Measurements from ENCODE around the gene LLGL1.

DNA sequence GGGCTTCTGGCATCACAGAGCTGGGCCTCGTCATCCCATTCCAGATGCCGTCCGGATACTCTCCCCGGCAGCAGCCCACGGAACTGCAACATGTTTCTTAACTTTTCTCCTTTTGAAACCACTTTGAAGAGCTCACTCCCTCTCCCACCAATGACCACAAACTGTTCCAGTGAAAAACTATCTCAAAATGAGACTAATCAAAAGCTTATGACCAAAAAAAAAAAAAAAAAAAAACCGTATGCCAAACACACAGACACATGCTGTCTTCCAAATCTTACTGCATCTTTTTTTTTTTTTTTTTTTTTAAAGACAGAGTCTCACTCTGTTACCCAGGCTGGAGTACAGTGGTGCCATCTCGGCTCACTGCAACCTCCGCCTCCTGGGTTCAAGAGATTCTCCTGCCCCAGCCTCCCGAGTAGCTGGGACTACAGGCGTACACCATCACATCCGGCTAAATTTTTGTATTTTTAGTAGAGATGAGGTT lies 17.4 kb downstream of the PEMT start:
- RRBS: no CpG with 5 or more reads among the region's 11 CpGs
CAGE:
- cytosol, long polyA plus RNA: no peak
- long polyA plus RNA: no peak
- nucleus, long polyA plus RNA: no peak

GRCh38 chr17:17712352-17713220 lies 31.3 kb downstream of the RAI1 start:
- RRBS: no CpG with 5 or more reads among the region's 5 CpGs
CAGE:
- cytosol, long polyA plus RNA: no peak
- long polyA plus RNA: no peak
- nucleus, long polyA plus RNA: no peak

DNA sequence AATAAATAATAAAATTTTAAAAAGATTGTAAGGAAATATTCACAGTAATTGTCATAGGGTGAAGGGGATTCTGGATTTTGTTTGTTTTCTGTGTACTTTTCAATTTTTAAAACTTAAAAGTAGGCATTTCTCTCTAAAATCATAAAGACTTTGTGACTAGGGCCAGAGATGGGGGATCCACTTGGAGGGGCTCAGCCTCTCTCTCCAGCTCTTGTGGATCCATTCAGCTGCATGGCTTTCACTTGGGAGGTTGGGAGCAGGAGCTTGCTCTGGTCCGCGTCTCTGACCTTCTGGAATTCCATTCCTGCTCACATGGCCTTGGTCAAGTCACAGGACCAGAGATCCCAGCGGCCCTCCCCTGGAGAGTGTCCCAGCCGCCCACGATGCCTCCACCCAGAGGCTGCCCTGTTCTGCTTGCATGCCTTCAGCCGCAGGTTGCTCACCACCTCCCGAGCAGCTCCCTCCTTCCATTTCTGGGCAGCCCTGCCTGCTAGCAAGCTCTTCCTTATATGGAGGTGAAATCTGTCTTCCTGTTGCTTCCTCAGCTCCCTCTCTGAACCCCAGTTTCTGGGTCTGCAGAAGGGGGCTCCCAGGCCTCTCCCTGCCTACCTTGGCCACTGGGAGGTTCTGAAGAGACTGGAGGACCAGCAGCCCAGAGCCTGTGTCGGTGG lies 32.5 kb downstream of the RAI1 start:
- RRBS: no CpG with 5 or more reads among the region's 8 CpGs
CAGE:
- cytosol, long polyA plus RNA: no peak
- long polyA plus RNA: no peak
- nucleus, long polyA plus RNA: no peak

DNA sequence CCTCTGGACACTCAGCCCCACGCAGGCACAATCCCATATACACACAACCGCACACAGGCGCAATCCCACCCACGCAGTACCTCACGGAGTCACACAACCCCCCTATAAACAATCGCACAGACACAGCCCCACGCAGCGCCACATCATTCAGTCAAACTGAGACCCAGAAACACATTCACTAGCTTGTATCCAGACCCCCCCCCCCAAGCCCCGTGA lies 41.8 kb downstream of the RAI1 start:
- RRBS: no CpG with 5 or more reads among the region's 9 CpGs
CAGE:
- cytosol, long polyA plus RNA: no peak
- long polyA plus RNA: no peak
- nucleus, long polyA plus RNA: no peak

DNA sequence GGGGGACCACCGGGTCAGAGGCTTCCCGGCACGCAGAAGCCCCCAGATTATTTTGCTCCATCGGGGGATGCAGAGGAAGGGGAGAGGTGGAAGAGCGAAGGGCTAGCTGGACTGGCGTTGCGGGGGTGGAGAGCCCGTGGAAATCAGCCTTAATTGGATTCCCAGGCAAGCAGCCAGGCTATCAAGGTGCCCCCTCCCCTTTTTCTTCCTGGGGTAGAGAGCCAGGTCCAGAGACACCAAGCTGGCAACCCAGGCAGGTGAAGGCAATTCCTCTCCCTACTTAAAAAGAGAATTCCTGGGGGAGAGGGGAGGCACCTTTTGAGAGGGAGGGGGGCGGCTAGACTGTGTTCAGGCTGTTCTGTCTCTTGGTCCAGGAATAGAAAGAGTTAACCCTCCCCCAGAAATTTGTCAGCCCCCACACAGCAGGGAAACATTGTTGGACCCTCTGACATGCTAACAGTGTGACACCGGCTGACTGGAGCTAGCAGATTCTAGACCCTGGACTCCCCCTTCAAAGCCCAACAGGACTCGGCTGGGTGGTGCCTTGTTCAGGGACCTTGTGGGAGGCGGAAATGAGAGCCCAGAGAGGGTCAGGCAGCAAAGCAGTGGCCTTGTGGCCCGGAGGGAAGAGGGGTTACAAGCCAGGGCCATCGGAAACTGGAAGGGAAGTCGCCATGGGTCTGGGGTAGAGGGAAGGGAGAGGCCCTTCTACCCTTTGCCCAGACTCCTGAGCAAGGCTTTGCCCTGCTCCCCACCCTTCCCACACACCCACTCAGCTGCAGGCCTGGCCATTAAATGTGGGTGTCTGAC lies 44.5 kb downstream of the RAI1 start:
- RRBS: no CpG with 5 or more reads among the region's 15 CpGs
CAGE:
- cytosol, long polyA plus RNA: no peak
- long polyA plus RNA: no peak
- nucleus, long polyA plus RNA: no peak

GRCh38 chr17:17781127-17781767 lies 55.5 kb downstream of the SREBF1 start:
- RRBS: no CpG with 5 or more reads among the region's 18 CpGs
CAGE:
- cytosol, long polyA plus RNA: no peak
- long polyA plus RNA: no peak
- nucleus, long polyA plus RNA: no peak

DNA sequence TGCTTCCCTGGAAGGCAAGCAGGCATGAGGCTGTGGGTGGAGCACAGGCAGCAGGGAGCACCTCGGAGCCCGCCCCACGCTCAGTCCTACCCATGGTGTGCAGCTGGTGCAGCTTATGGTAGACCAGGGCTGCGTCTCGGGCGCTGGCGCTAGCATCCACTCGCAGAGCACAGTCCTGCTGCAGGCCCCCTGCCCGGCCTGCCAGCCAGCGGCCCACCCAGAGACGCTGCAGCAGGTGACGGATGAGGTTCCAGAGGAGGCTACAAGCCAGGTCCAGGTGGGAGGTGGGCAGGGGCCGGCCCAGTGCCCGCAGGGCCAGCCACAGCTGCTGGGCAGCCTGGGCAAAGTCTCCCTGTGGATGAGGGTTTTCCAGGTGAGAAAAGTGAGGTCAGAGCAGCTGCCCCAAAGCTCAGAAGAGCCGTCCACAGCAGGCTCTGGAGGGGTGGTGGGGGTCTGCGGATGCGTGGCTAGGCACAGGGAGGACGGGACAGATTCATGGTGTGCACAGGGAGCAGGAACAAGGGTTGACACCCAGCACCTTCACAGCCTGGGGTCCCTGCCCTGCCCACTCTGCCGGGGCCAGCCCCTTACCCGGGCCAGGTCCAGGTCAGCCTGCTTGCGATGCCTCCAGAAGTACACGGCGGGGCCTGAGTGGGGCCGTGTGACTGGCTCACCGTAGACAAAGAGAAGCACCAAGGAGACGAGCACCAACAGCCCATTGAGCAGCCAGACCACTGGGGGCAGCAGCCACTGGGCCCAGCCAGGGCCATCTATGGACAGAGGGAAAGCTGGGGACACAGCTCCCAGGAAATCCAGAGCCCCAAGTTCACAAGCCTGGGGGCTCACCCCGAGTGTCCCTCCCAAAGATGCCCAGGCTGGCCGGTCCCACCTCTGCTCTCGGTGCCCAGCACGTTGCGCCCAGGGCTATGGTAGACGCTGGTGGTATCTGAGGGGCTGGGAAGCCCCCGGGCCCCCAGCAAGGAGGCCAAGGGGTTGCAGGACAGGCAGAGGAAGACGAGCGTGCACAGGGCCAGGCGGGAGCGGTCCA lies 20.1 kb downstream of the SREBF1 start:
- RRBS: 92% methylated on average over 7 of the region's 37 CpGs
CAGE:
- cytosol, long polyA plus RNA: no peak
- long polyA plus RNA: no peak
- nucleus, long polyA plus RNA: no peak

GRCh38 chr17:17830477-17831523 lies 6.0 kb downstream of the SREBF1 start:
- RRBS: 67% methylated on average over 2 of the region's 16 CpGs
CAGE:
- cytosol, long polyA plus RNA: no peak
- long polyA plus RNA: no peak
- nucleus, long polyA plus RNA: no peak

GRCh38 chr17:17955256-17955756 lies 16.9 kb downstream of the TOM1L2 start:
- RRBS: no CpG with 5 or more reads among the region's 11 CpGs
CAGE:
- cytosol, long polyA plus RNA: no peak
- long polyA plus RNA: no peak
- nucleus, long polyA plus RNA: no peak

DNA sequence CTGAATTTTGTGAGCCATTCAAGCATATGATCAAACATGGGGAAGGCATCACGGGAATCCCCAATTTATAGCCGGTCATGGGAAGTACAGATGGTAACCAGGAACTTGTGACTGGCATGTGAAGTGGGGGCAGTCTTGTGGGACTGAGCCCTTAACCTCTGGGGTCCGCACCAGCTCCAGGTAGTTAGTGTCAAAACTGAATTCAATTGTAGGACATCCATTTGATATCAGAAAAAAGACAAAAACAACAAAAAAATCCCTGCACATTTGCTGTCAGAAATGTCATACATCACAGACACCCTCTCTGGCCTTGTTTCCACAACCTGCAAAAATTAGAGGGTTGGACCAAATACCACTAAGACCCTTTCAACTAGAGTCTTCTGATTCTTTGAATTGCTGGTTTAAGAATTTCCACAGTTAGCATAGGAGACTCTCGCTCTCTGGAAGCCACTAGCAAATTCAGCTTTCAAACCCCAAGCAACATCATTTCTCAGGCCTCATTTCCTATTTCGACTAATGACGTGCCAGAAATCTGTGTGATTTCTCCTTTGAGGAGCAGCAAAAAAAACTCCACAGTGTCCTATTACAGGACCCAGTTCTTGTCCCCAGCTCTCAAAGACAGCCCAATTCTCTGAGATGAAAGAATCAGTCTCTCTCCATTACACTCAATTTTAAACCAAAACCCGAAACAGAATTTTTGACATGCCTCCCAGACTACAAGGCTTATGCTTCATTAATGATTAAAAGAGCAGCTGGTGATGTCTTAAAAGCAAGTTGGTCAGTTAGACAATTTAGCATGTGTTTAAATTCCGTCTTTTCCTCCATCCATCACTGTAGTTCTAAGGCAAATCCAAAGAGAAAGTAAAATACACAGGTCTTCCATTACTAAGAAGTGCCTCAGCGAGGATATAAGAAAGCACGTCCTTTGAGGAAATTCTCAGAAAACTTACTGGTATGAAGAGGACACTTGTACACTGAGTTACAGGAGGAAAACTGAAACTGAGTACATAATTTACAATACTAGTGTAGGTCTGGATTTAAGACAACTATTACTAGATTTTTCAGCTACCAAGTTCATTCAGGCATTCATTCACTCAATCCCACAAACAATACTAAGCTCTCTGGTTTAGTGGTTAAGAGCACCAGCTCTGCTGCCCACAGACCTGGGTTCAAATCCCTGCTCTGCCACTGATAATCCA lies 12.7 kb downstream of the TOM1L2 start:
- RRBS: no CpG with 5 or more reads among the region's 10 CpGs
CAGE:
- cytosol, long polyA plus RNA: no peak
- long polyA plus RNA: no peak
- nucleus, long polyA plus RNA: no peak

- RRBS: no CpG with 5 or more reads among the region's 9 CpGs
CAGE:
- cytosol, long polyA plus RNA: no peak
- long polyA plus RNA: no peak
- nucleus, long polyA plus RNA: no peak
These were observed 10.8 kb downstream of the DRC3 start for GRCh38 chr17:17983376-17983955.

DNA sequence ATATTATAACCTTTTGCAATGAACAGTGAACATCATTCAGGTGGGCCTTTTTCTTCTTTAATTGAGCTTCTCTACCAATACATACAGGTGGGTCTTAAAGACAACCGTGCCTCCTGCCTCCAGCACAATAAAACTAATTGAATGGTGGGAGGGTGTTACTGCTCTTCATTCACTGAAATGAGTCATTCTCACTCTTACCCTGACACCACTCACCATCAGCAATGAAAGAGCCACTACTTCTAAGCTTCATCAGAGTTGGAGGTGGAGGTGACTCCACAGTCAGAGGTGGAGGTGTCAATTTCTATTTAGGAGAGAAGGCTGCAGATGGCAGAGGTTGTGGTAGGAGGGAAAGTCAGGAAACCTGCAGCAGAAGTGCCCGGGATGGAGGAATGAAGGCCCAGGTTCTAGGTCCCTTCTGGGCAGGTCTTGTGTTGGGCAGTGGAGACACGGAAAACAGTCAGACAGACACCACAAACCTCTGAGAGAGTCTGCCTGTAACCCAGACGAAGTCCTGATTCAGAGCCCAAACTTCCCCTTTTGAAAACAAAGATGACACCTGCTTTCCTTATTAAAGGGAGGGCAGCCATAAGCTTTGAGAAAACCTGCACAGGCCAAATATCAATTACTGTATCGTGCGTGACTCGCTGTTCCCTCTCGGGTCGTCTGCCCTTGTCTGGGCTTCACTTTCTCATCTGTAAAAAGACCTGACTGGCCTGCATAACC lies 756 bp downstream of the ATPAF2 start:
- RRBS: no CpG with 5 or more reads among the region's 9 CpGs
CAGE:
- cytosol, long polyA plus RNA: no peak
- long polyA plus RNA: no peak
- nucleus, long polyA plus RNA: no peak

DNA sequence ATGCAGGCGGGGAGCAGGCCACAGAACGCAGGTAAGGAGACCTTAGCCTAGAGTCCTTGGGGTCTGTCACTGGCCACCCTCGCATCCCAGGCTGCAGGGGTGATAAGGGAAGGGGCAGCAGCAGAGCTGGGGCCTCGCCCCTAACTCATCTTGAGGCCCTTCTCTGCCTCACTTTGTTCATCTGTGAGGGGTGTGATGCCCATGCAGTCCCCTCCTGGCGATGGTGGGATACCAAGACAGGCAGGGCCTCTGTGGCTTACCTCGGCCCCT lies 173 bp downstream of the MYO15A start:
- RRBS: no CpG with 5 or more reads among the region's 6 CpGs
CAGE:
- cytosol, long polyA plus RNA: no peak
- long polyA plus RNA: no peak
- nucleus, long polyA plus RNA: no peak

- RRBS: no CpG with 5 or more reads among the region's 1 CpG
CAGE:
- cytosol, long polyA plus RNA: no peak
- long polyA plus RNA: no peak
- nucleus, long polyA plus RNA: no peak
These were observed 8.9 kb downstream of the MYO15A start for GRCh38 chr17:18117451-18117912.

DNA sequence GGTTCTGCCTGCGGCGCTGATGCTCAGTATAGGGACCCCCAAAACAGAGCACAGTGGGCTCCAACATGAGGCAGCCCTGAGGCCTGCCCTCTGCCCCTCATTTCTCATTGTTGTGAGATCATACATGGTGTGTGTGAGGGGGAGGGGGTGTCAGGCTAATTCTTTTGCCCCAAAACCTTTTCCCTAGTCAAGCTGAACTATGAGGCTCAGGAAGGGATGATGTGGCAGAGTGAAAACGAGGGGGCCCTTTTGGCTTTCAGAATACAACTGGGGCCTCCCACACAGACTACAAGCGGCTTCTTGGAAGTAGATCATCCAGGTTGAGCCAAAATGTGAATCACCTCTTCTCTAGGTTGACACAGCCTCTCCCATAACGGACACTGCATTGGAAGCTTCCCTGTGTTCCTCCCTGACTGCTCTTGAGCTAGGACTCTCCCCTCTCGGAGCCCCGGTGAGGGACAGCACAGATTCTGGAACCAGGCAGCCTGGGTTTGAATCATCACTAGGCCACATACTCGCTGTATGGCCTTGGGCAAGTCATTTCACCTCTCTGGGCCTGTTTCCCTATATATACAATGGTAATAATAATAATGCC lies 2.3 kb upstream of the ALKBH5 start:
- RRBS: no CpG with 5 or more reads among the region's 8 CpGs
CAGE:
- cytosol, long polyA plus RNA: no peak
- long polyA plus RNA: no peak
- nucleus, long polyA plus RNA: no peak

DNA sequence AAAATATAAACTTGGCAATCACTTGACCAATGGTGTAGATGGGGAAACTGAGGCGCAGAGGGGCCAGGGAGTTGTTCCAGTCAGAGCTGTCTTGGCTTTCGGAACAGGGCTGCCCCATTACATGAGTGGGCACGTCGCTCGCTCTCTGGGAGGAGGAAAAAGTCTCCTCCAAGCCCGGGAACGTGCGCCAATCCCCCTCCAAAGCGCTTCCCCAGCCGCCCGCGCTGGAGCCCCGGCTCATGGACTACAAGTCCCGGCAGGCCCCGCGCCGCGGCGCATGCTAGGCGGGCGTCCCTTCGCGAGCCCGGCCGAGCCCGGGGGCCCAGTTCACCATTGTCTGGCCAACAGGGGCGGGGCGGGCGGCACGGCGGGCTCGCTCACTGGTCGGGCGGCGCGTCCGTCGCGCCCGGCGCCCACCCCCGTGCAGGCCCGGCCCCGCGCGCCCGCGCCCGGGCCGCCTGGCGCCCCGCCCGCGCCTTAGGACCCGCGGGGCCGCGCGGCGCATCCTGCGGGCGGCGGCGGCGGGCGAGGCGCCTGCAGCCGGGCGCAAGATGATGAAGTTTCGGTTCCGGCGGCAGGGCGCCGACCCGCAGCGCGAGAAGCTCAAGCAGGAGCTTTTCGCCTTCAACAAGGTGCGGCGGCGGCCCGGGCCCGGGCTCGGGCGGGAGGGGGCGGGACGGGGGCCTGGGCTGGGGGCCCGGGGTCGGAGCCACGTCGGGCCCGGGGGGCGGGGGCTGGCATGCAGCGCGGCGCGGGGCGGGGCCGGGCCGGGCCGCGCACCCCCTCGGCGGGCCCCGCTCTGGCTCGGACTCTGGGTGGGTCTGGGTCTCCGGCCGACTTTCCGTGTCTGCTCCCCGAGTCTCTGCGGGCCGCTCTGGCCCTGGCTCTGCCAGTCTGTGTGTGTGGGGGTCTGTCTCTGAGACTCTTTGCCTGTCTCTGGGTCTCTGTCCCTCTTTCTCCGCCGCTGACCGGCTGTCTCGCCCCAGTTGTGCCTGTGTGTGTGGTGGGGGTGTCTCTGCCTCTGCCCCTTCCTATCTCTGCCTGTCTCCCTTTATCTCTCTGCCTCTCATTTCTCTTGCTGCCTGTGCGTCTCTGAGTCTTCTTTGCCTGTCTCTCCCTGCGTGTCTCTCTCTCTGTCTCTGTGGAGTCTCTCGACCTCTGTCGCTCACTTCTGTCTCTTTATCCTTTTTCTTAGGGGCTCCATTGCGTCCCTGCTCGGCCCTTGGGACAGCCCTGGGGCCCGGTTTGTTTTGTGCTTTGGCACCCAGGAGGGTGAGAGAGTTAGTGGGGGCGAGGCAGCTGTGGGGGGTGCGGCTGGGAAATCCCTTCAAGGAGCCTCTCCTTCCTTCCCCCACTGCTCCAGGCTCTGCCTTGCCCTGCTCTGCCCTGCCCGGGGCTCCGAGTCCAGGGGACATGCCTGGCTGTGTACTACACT lies at the start of gene LLGL1:
Gene LLGL1 (plus strand): TSS at position 504 of the 1,435 bp plus-strand sequence.
- RRBS: under 1% methylated on average over 76 of the region's 127 CpGs
CAGE:
- cytosol, long polyA plus RNA: start-site peak on the plus strand centred at position 540 of the sequence, 92 bp wide, 172 reads
- long polyA plus RNA: start-site peak on the plus strand centred at position 500 of the sequence, 26 bp wide, 81 and 80 reads in 2 replicates
- nucleus, long polyA plus RNA: start-site peak on the plus strand centred at position 530 of the sequence, 71 bp wide, 98 reads

- RRBS: no CpG with 5 or more reads among the region's 9 CpGs
CAGE:
- cytosol, long polyA plus RNA: no peak
- long polyA plus RNA: no peak
- nucleus, long polyA plus RNA: no peak
These were observed 1.2 kb downstream of the LLGL1 start for GRCh38 chr17:18226567-18227050.

- RRBS: no CpG with 5 or more reads among the region's 8 CpGs
CAGE:
- cytosol, long polyA plus RNA: no peak
- long polyA plus RNA: no peak
- nucleus, long polyA plus RNA: no peak
These were observed 12.0 kb downstream of the SMCR8 start for GRCh38 chr17:18326817-18327741.

GRCh38 chr17:18360373-18360970 lies 2.9 kb downstream of the SHMT1 start:
- RRBS: no CpG with 5 or more reads among the region's 13 CpGs
CAGE:
- cytosol, long polyA plus RNA: no peak
- long polyA plus RNA: no peak
- nucleus, long polyA plus RNA: no peak

DNA sequence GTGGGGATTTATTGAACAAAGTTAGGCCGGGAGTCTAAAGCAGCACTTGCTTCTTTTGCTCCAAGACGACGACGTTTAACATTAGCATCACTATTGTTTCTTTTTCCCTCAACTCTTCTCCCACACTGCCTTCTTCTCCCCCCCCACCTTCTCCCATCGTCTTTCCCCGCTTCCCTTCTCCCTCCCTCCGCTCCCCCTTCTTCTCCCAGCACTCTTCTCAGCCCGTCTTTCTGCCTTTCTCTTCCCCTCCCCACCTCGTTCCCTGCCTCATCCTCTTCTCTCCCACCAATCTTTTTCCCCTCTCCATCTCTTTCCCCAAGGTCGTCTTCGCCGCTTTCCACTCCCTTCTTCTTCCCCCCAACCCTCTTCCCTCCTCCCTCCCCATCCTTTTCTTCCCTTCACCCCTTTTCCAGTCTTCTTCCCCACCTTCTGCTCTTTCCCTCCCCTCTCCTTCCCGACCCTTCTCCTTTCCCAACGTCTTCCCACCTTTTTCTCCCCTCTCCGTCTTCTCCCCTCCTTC lies 33.2 kb downstream of the EVPLL start:
- RRBS: no CpG with 5 or more reads among the region's 15 CpGs
CAGE:
- cytosol, long polyA plus RNA: start-site peak on the minus strand centred at position 354 of the sequence, 20 bp wide, 19 reads
- long polyA plus RNA: no peak
- nucleus, long polyA plus RNA: no peak